Skeletal muscle tissue (tissue), 7 donors: ENCODE measurements around the genes NSMCE3 and TRPM1.

GRCh38 chr15:27479455-27479909 lies 508.5 kb downstream of the GABRG3 start:
- PRO-cap, 3 experiments, result no peak in any of the 3 experiments
- RAMPAGE, long total RNA, result no peak
- RRBS, 2 experiments, result no CpG with 5 or more reads among the region's 1 CpG

DNA sequence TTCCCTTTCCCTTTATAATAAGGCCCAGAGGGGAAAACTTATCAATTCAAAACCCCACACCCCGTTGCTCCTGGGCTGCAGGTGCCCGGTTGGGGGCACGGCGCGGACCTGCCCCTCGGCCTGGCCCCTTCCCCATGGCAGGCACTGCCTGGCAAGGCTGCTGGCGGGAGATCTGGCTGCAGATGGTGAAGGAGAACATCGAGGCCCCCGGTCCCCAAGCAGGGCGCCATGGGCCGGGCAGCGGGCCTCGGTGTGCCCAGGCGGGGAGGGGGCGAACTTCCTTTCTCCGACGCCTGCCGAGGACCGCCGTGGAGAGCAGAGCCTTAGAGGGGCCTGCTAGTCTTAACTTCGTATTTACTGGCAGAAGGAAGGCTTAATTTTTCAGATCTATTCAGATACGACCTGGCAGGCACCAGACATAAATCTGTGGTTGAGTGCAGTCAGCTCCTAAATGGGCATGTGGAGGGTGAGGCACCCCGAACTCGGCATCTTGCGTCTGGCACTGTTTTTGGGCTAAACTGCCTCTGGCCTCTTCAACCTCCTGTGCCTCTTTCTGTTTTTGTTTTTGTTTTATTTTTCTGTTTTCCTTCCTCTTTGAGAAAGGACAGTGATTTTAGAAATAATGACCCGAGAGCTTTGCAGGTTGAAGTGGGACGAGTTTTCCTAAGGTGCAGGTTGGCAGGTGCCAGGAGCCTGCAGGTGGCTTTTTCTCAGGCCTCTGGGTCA lies 1.1 kb downstream of the APBA2 start:
- PRO-cap, 3 experiments, result no peak in any of the 3 experiments
- RAMPAGE, long total RNA, result no peak
- RRBS, 2 experiments, result 9 to 20% methylated on average over 5 of the region's 27 CpGs

DNA sequence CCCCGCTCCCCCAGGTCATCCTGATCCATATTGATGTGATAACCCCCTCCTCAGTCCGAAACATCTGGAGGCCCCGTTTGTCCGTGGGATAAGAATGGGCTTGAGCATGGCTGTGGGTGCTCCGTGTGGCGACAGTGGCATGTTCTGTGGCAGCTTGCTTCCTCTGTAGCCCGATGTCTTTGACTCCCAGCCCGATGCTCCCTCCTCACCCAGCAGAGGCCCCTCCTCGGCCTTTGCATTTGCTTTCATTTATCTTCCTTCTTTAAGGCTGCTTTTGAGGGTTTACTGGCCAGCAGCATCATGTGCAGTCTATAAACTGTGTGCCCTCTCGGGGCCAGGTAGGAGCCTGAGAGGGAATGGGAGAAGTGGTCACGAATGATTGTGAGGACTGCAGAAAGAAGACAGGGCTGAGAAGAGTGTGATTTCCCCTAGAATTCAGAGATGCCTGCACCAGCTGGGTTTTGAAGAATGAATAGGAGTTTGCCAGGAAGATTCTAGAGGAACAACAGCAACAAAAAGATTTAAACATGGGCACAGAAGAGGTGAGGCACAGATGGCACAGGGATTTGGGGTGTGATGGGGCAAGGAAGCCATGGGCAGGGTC lies 34.1 kb downstream of the APBA2 start:
- PRO-cap, 3 experiments, result no peak in any of the 3 experiments
- RAMPAGE, long total RNA, result no peak
- RRBS, 2 experiments, result no CpG with 5 or more reads among the region's 11 CpGs

DNA sequence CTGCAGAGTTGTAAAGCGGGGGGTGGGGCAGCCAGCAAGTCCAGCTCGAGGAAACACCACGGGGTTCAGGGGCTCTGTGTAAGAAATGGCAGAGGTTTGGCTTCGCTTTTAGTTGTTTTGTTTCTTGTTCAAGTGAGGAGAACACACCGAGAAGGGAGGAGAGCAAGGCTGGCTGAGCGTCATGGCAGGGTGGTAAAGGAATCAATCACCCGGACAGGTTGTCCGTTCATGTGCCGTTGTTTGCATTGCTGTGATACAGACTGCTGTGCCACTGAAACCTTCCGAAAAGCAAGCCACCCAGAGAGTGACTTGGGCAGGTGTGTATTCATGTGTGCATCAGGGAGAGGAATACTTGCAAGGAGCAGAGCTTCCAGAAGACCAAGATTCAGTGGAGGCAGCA lies 63.2 kb downstream of the APBA2 start:
- PRO-cap, 3 experiments, result no peak in any of the 3 experiments
- RAMPAGE, long total RNA, result no peak
- RRBS, 2 experiments, result no CpG with 5 or more reads among the region's 10 CpGs

- PRO-cap, 3 experiments, result peak in 3 of 3 experiments; most common plus-strand start chr15:29269880 (in 3); most common minus-strand start chr15:29269822 (in 2)
- RAMPAGE, long total RNA, result no peak
- RRBS, 2 experiments, result 2% methylated on average over 27 of the region's 57 CpGs
These were observed at the start of gene NSMCE3 for GRCh38 chr15:29269518-29270013. Gene NSMCE3, minus strand, starts transcription at chr15:29269822.

GRCh38 chr15:29670935-29671647 lies 100.3 kb upstream of the ENTREP2 start:
- PRO-cap, 3 experiments, result no peak in any of the 3 experiments
- RAMPAGE, long total RNA, result no peak
- RRBS, 2 experiments, result no CpG with 5 or more reads among the region's 10 CpGs

DNA sequence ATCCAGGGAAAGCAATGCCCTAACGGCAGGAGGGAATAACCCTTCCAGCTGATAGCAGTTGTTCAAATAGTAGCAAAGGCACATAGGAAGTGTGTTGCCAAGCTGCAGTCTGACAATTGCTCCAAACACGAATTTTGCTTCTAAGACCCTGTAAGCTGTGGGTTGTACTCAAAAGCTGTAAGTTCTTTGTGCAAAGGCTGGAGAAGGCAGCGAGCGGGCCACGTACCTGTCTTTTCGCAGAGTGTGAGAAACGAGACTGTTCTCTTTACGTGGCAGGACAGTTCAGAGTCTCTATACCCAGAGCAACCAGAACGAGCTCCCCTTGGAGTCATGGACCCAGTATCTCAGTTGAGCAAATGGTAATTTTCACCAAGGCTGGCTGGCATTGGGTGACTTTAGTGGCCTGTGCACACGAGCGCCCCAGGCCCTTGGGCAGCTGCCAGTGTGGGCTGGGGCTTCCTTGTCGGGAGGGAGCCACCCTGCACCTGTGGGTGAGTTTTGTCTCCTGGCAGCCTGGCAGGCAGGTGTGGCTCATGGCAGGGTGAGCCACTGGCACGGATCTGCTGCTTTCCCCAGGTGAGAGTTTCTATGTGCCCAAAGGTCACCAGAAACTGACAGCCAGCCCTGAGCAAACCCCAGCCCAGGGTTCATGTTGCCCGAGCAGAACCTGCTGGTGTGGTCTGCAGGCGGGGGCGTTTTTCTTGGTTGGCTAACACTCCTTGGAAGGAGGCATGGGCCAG lies 116.4 kb upstream of the ENTREP2 start:
- PRO-cap, 3 experiments, result no peak in any of the 3 experiments
- RAMPAGE, long total RNA, result no peak
- RRBS, 2 experiments, result no CpG with 5 or more reads among the region's 16 CpGs

DNA sequence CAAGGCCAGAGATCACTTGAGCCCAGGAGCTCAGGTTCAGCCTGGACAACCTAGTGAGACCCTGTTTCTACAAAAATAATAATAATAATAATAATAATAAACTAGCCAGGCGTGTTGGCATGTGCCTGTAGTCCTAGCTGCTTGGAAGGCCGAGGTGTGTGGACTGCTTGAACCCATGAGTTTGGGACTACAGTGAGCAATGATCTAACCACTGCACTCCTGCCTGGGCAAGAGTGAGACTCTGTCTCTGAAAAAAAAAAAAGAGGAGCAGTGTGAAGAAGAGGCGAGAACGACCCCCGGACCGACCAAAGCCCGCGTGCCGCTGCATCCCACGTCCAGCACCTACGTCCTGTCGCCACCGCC lies 91.9 kb downstream of the TJP1 start:
- PRO-cap, 3 experiments, result no peak in any of the 3 experiments
- RAMPAGE, long total RNA, result no peak
- RRBS, 2 experiments, result no CpG with 5 or more reads among the region's 13 CpGs

- PRO-cap, 3 experiments, result no peak in any of the 3 experiments
- RAMPAGE, long total RNA, result no peak
- RRBS, 2 experiments, result no CpG with 5 or more reads among the region's 4 CpGs
These were observed 30.1 kb downstream of the TJP1 start for GRCh38 chr15:29791817-29792980.

- PRO-cap, 3 experiments, result no peak in any of the 3 experiments
- RAMPAGE, long total RNA, result no peak
- RRBS, 2 experiments, result no CpG with 5 or more reads among the region's 3 CpGs
These were observed 1.4 kb downstream of the TJP1 start for GRCh38 chr15:29820833-29821241.

DNA sequence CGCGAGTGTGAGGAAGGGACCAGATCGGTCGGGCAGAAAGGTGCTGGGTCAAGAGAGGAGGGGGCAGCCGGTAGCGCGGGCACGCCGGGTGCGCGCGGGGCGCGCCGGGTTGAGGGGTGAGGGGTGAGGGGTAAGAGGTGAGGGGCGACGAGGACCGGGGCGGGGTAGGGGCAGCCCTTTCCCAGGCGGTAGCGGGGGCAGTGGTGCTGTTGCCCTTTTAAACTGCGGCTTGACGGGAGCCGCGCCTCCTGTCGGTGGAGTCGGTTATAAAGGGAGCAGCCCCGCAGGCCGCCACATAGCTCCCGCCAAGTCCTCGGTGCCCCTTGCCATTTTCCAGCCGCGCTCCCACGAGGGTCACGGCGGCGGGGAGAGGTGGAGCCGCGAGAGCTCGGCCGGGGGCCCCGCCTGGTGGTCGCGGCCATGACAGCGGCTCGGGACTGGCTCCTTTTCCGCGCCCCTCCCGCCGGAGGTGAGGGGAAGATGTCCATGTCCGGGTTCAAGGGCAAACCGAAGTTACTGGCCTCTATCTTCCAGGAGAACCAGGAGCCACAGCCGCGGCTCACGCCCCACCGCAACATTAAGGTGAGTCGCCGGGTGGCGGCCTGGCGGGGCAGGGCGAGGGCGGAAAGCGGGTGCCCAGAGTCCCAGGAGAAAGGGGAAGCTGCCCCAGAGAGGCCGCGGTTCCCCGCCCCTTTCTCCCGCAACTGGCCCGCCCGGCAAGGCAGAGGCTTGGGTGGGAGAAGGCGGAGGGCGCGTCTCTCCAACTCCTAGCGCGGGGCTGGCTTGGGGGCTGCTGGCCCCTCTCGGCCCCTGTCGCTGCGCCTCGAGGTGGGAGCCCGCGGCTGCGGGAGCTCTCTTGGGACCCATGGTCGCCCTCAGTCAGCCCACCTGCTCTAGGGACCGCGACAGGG lies 20.9 kb downstream of the GOLGA8J start:
- PRO-cap, 3 experiments, result no peak in any of the 3 experiments
- RAMPAGE, long total RNA, result no peak
- RRBS, 2 experiments, result no CpG with 5 or more reads among the region's 84 CpGs

DNA sequence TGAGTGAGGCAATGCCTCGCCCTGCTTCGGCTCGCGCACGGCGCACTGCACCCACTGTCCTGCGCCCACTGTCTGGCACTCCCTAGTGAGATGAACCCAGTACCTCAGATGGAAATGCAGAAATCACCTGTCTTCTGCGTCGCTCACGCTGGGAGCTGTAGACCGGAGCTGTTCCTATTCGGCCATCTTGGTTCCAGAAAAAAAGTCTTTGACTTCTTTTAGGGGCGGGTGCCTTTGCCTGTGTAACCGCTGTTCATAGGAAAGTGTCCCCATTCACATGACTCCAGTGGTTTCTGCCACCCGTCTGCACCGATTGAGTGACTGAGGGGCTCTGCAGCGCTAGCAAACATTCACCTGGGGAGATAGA lies 46.2 kb downstream of the CHRFAM7A start:
- PRO-cap, 3 experiments, result no peak in any of the 3 experiments
- RAMPAGE, long total RNA, result no peak
- RRBS, 2 experiments, result no CpG with 5 or more reads among the region's 17 CpGs

DNA sequence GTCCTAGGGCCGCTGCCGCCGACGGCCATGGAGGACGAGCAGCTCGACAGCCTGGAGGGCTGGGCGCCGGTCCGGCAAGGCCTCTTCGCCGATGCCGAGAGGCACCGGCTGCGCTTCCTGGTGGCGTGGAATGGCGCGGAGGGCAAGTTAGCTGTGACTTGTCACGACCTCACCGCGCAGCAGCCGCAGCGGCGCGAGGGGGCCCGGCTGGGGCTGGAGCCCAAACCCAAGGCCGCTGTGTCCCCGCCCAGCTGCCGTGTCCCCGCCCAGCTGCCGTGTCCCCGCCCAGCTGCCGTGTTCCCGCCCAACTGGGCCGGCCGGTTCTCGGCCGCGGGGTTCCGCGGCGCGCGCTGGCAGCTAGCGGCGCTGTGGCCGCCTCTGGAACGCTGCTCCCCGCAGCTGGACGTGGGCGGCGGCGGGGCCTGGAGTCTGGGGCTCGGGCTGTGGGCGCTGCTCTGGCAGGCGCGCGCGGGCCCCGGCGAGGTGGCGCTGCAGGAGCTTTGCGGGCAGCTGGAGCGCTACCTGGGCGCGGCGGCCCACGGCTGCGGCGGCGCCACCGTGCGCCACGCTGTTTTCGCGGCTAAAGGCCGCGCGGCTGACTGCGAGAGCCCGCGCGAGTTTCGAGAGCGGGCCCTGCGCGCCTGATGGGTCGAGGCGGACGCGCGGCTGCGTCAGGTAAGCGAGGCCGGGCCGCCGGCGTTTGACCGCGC lies 56.8 kb upstream of the GOLGA8R start:
- PRO-cap, 3 experiments, result no peak in any of the 3 experiments
- RAMPAGE, long total RNA, result no peak
- RRBS, 2 experiments, result no CpG with 5 or more reads among the region's 99 CpGs

GRCh38 chr15:30572528-30573250 lies 20.8 kb downstream of the GOLGA8Q start:
- PRO-cap, 3 experiments, result no peak in any of the 3 experiments
- RAMPAGE, long total RNA, result no peak
- RRBS, 2 experiments, result no CpG with 5 or more reads among the region's 66 CpGs

DNA sequence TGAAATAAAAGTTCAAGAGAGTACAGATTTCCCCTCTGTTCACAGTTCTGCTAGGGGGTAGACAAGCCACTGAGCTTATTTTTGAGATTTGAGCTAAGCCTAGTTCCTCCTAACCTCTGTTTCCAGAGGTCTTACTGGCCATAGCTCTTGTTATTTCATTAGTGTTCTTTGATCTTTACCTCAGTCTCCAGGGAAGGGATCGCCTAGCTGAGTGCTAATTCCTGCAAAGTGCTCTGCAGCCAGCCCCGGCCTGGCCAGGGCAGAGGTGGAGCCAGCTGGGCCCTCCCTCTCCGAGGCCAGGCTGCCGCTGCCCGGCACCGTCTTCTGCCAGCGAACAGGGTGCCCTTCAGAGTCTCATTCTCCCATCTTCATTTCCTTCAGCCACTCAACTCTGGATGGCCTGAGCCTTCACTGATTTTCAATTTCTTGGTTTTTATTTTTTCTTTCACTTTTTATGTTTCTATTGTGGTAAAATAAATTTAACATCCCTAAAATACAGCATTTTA lies 19.7 kb downstream of the FAN1 start:
- PRO-cap, 3 experiments, result no peak in any of the 3 experiments
- RAMPAGE, long total RNA, result no peak
- RRBS, 2 experiments, result 5 to 11% methylated on average over 4 of the region's 7 CpGs

DNA sequence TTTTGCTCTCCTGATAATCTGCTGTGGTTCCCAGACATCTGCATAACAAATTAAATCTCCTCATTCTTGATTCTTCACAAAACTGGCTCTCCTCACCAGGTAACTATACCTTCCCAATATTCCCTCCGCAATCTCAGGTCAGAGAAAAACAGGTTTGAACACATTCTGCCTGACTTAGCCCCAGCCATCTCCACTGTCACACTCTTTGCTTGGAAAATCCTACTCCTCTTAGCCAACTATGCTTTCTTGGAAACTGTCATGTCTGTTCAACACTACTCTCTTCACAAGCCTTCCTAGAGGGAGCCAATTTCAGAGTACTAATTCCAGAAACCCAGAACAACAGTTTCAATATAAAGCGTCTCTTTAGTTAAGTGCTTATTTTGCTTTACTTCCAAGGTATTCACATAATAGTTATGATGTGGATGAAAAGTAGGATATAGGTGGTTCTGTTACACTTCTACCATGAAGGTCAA lies 21.7 kb downstream of the MTMR10 start:
- PRO-cap, 3 experiments, result no peak in any of the 3 experiments
- RAMPAGE, long total RNA, result no peak
- RRBS, 2 experiments, result no CpG with 5 or more reads among the region's 2 CpGs

- PRO-cap, 3 experiments, result no peak in any of the 3 experiments
- RAMPAGE, long total RNA, result no peak
- RRBS, 2 experiments, result no CpG with 5 or more reads among the region's 2 CpGs
These were observed at the start of gene TRPM1 for GRCh38 chr15:31101549-31101815. Gene TRPM1, minus strand, starts transcription at chr15:31101725.

- PRO-cap, 3 experiments, result peak in 3 of 3 experiments; most common plus-strand start chr15:31215663 (in 3); most common minus-strand start chr15:31215867 (in 1)
- RAMPAGE, long total RNA, result no peak
- RRBS, 2 experiments, result 3% methylated on average over 48 of the region's 81 CpGs
These were observed 111.0 kb upstream of the KLF13 start for GRCh38 chr15:31215361-31216216.

DNA sequence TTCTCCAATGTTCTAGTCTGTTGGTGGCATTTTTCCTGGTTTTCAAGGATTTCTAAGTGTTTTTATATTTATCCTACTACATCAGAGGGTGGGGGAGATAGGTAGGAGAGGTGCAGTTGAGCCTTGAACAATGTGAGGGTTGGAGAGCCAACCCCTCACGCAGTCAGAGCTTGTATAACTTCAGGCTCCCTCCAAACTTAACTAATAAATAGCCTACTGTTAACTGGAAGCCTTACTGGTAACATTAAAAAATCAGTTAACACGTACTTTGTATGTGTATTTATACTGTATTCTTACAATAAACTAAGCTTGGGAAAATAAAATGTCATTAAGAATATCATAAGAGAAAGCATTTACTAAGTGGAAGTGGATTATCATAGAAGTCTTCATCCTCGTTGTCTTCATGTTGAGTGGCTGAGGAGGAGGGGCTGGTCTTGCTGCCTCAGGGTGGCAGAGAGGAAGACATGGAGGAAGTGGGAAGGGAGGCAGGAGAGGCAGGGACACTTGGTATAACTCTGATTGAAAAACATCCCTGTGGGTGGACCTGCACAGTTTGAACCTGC lies 104.1 kb upstream of the KLF13 start:
- PRO-cap, 3 experiments, result no peak in any of the 3 experiments
- RAMPAGE, long total RNA, result no peak
- RRBS, 2 experiments, result no CpG with 5 or more reads among the region's 3 CpGs

- PRO-cap, 3 experiments, result no peak in any of the 3 experiments
- RAMPAGE, long total RNA, result no peak
- RRBS, 2 experiments, result no CpG with 5 or more reads among the region's 18 CpGs
These were observed 90.2 kb upstream of the KLF13 start for GRCh38 chr15:31236228-31237056.